ENCODE data around the genes HMG20B and HDGFL2.

DNA sequence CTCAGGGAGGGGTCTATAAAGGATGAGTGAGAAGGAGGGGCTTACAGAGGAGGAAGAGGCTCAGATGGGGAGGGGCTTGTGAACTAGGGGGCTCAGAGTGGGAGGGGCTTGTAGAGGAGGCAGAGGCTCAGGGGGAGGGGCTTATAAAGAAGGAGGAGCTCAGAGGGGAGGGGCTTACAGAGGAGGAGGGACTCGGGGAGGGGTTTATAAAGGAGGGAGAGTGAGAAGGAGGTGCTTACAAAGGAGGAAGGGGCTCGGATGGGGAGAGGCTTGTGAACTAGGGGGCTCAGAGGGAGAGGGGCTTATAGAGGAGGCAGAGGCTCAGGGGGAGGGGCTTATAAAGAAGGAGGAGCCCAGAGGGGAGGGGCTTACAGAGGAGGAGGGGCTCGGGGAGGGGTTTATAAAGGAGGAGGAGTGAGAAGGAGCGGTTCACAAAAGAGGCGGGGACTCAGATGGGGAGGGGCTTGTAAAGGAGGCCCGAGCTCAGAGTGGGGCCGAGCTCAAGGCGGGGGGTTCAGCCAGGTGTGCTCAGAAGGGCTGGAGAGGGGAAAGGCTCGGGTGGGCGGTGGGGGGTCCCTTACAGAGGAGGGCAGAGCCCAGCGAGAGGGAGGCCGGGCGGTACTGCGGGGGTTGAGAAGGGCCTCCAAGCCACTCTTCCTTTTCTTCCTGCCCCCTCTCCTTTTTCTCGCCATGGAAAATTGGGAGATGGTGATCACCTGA, 535 bp downstream of the SMIM24 start:
- RRBS: no CpG with 5 or more reads among the region's 15 CpGs

DNA sequence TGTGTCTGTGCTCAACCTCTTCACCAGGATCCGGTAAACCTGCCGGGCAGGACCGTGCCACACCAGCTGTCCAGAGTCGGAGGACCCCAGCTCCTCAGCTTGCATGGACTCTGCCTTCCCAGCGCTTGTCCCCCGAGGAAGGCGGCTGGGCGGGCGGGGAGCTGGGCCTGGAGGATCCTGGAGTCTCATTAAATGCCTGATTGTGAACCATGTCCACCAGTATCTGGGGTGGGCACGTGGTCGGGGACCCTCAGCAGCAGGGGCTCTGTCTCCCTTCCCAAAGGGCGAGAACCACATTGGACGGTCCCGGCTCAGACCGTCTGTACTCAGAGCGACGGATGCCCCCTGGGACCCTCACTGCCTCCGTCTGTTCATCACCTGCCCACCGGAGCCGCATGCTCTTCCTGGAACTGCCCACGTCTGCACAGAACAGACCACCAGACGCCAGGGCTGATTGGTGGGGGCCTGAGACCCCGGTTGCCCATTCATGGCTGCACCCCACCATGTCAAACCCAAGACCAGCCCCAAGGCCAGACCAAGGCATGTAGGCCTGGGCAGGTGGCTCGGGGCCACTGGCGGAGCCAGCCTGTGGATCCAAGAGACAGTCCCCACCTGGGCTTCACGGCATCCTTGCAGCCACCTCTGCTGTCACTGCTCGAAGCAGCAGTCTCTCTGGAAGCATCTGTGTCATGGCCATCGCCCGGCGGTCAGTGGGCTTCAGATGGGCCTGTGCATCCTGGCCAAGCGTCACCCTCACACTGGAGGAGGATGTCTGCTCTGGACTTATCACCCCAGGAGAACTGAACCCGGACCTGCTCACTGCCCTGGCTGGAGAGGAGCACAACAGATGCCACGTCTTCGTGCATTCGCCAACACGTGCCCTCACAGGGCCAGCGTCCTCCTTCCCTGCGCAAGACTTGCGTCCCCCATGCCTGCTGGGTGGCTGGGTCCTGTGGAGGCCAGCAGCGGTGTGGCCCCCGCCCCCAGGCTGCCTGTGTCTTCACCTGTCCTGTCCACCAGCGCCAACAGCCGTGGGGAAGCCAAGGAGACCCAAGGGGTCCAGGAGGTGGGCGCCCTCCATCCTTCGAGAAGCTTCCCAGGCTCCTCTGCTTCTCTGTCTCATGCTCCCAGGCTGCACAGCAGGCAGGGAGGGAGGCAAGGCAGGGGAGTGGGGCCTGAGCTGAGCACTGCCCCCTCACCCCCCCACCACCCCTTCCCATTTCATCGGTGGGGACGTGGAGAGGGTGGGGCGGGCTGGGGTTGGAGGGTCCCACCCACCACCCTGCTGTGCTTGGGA, 3.7 kb upstream of the TEKTIP1 start:
- RRBS: 80% methylated on average over 13 of the region's 48 CpGs

DNA sequence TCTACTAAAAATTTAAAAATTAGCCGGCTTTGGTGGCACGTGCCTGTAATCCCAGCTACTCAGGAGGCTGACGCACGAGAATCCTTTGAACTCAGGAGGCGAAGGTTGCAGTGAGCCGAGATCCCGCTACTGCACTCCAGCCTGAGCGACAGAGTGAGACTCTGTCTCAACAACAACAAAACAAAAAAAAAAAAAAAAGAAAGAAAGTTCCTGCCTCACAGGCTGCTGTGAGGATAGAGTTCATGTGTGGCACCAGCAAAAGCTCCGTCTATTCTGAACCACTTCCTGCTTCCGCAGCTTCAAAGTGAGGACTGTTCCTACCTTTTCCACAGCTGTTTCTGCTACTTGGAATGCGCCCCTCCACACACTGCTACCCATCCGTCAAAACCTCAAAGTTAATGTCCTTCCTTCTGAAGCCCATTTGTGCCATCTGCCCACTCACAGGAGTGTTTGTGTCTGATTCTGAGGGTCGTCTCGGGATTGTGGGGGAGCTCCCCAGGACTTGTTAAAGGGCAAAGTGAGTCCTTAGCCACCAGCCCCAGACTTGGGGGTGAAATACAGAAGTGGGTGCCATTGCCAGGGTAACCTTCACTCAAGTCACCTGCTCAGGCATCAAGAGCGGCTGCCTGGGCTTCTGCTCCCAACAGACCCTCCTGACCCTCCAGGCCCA, 3.0 kb downstream of the MFSD12 start:
- RRBS: no CpG with 5 or more reads among the region's 15 CpGs

- RRBS: 2% methylated on average over 54 of the region's 105 CpGs
These were observed at the start of gene HMG20B for GRCh38 chr19:3572353-3573450. Gene HMG20B (plus strand): TSS chr19:3572944.

DNA sequence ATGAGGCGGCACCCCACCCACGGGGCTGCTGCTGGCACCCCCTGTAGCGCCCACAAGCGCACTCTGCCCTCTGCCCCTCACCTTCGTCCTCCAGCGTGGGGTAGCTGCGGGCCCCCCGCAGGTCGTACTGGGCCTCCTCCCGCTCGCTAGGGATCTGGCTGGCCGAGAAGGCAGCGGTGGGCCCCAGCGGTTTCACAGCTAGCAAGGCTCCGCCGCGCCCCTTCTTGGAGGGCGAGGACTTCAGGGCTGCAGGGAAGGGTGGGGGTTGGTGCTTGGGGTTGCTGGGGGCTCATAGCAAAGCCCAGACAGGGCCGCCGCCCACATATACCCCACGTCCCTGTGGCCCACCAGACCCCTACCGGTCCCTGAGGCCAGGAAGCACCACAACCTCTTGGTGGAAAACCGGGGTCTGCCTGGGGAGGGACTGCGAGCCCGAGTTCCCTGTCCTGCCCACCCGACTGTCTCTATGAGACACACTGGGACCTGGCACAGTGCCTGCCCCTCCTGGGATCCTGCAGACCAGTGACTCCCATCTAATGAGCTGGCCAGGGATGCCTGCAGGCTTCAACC, 17.5 kb upstream of the CACTIN start:
- RRBS: 91% methylated on average over 3 of the region's 26 CpGs

DNA sequence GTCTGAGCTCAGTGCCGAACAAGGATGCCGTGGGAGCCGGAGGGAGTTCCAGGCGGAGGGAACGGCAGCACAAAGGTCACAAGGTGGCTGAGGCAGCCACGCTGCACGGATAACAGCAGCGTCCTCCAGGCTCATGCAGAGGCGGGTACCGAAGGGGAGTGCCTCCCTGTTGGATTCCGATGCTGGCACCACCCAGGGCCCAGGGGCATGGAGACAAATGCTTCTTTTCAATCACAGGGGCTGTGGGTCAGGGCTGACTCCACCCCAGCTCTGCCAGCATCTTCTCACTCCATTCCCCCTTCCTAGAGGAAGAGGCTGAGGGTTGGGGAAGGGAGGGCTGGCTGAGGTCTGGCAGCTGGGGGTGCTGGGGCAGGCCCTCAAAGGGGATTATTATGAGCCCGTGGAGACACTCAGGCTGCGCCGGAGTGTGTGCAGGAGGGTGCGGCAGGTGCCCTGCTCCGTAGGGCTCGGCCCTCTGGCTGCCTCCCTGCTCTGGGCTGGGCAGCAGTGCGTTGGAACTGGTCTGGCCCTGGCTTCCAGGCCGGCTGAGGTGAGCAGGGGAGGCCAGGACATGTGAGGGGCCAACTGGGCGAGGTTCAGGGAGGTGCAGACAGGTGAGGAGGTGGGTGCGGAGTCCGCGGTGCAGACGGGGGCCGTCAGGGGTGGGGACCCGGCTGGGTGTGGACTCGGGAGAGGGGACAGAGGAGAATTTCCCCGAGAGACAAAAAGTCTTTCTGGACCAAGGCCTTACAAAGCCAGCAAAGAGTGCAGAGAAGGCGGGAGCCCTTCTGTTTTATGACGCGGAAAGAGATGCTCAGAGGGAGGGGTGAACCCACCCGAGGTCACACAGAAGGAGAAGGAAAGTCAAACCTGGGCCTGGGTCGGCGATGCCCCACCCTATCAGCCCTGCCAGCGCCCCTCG, 31.2 kb downstream of the PIP5K1C start:
- RRBS: 94% methylated on average over 2 of the region's 36 CpGs

- RRBS: 75% methylated on average over 7 of the region's 29 CpGs
These were observed 2.3 kb downstream of the PIP5K1C start for GRCh38 chr19:3697950-3698398.

- RRBS: no CpG with 5 or more reads among the region's 7 CpGs
These were observed 3.8 kb downstream of the APBA3 start for GRCh38 chr19:3757633-3758067.

GRCh38 chr19:3828176-3828937, 40.5 kb downstream of the ZFR2 start:
- RRBS: 19% methylated on average over 3 of the region's 22 CpGs

- RRBS: no CpG with 5 or more reads among the region's 6 CpGs
These were observed 5.8 kb upstream of the NMRK2 start for GRCh38 chr19:3927135-3927404.

GRCh38 chr19:4009803-4010624, 2.5 kb downstream of the PIAS4 start:
- RRBS: 16% methylated on average over 6 of the region's 23 CpGs

- RRBS: no CpG with 5 or more reads among the region's 6 CpGs
These were observed 21.4 kb downstream of the ZBTB7A start for GRCh38 chr19:4045297-4045600.

DNA sequence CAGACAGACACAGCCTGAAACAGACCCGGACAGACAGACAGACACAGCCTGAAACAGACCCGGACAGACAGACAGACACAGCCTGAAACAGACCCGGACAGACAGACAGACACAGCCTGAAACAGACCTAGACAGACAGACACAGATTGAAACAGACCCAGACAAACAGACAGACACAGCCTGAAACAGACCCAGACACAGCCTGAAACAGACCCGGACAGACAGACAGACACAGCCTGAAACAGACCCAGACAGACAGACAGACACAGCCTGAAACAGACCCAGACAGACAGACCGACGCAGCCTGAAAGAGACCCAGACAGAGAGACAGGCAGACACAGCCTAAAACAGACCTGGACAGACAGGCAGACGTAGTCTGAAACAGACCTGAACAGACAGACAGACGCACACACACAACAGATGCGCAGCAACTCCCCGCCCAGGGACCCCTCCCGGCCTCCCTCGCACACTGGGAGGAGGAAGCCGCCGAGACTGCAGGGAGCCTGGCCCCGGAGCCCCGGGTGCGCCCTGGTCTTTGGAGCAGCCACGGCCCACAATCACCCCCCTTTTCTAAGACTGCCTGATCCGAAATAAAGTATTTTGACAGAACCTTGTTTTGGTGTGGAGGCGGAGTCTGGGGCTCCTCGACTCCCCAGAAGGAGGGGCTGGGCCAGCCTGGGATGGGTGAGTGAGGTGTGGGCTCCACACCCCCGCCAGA, 9.8 kb downstream of the SIRT6 start:
- RRBS: 13% methylated on average over 6 of the region's 22 CpGs

DNA sequence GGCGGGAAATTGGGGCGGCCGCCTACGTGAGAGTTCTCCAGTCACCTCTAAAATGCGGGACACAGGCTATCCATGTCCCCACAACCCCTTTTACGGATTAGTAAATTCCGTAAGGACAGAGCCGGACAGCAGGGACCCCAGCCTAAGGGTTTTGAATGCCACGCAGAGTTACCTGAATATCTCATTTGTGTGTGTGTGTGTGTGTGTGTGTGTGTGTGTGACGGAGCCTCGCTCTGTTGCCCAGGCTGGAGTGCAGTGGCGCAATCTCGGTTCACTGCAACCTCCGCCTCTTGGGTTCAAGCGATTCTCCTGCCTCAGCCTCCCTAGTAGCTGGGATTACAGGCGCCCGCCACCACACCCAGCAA, 273 bp downstream of the ANKRD24 start:
- RRBS: no CpG with 5 or more reads among the region's 17 CpGs

DNA sequence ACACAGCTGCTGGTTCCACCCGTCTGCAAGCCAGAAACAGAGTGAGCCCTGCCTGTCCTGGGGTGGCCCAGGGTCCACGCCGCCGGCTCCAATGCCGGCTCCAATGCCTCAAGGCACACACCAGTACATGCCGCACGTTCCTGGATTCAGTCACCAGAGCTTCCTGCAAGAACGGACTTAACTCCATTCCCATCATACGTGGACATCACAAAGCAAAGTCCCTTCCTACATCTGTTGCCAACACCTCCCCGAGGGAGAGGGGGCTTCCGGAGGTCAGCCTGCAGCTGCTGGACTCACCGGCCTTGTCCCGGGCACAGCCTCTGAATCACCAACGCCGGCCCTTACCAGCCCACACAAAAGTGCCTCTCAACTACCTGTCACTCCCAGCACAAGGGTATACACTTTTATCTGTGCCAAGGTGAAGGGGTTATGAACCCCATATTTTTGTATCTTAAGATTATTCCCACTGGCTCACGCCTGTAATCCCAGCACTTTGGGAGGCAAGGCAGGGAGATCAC, 8.5 kb downstream of the SH3GL1 start:
- RRBS: no CpG with 5 or more reads among the region's 16 CpGs

GRCh38 chr19:4433094-4433703, 24.4 kb downstream of the UBXN6 start:
- RRBS: 96% methylated on average over 6 of the region's 29 CpGs

DNA sequence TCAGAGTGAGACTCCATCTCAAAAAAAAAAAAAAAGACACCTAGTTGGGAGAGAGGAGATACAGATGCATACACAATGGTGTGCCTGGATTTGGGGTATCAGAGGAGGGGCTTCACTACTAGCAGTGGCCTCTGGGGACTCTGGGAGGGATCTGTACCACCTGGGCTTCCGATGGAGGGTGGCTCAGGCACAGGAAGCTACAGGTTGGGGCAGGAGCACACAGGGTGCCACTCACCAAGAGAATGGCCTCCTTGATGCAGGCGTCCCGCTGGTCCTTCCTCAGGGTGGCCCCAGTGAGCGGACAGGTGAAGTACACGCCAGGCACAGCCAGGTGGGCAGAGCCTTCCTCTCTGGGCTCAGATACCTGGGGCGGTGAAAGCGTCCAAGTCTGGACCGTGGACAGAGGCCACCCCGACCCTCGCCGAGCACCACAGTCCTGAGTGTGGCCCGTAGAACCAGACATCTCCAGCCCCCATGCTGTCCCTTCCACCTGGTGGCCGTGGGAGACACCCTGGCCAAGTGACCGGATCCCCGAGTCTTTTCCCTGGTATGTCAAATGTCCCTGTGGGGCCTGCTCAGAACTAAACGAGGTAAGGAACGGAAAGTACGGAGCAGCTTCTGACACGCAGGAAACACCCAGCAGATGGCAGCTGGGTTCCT, 5.3 kb downstream of the UBXN6 start:
- RRBS: no CpG with 5 or more reads among the region's 19 CpGs

DNA sequence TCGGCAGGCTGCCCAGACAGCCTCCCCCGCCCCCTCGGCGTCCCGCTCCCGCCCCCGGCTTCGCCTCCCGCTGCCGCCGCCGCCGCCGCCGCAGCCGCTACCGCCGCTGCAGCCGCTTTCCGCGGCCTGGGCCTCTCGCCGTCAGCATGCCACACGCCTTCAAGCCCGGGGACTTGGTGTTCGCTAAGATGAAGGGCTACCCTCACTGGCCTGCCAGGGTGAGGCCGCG, at the start of gene HDGFL2:
HDGFL2 (plus strand) TSS at position 93 of the 229 bp plus-strand sequence.
- RRBS: 2% methylated on average over 13 of the region's 28 CpGs

DNA sequence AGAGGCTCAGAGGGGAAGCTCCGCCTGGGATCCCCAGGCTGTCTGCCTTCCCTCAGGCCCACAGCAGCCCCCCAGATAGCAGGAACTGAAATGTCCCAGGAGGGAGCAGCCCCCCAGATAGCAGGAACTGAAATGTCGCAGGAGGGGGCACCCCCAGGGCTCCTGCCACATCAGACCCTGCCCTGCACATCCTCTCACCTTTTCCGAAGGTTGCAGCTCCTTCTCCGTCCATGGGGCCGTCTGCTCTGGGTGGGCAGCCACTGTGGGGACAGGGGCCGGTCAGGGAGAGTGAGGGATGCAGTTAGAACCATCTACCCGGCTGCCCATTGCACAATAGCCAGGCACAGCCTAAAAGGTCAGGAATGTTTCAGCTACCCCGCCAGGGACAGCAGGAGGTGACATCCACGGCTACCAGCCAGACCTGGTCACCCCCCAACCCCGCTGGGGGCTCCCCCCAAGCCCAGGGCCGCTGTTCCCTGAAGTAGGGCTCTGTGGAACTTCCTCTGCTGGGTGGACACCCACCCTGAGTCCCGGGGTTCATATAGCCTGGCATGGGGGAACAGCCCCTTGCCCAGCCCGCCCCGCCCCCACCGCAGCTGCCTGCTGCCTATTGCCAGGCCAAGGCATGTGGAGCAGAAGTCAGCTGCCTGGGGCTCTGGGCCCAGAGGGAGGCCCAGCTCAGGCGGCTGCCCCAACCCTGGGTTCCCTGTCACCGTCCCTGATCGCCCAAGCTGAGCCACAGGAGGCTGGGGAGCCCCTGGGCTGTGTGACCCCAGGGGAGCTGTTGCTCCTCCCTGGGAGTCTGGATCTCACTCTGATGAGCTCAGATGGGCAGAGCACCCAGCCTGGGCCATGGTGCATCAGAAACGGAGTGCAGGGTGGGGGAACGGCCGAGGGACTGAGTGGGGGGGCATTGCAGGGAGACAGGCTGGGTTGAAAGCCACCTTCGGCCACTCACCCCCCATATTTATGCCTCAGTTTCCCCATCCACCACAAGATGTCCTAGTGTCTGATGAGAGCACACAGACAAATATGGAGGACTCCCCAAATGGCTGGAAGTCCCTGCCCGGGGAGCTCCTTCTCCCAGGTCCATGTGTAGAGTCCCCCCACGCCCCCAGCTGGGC, 1.5 kb downstream of the PLIN4 start:
- RRBS: no CpG with 5 or more reads among the region's 24 CpGs

DNA sequence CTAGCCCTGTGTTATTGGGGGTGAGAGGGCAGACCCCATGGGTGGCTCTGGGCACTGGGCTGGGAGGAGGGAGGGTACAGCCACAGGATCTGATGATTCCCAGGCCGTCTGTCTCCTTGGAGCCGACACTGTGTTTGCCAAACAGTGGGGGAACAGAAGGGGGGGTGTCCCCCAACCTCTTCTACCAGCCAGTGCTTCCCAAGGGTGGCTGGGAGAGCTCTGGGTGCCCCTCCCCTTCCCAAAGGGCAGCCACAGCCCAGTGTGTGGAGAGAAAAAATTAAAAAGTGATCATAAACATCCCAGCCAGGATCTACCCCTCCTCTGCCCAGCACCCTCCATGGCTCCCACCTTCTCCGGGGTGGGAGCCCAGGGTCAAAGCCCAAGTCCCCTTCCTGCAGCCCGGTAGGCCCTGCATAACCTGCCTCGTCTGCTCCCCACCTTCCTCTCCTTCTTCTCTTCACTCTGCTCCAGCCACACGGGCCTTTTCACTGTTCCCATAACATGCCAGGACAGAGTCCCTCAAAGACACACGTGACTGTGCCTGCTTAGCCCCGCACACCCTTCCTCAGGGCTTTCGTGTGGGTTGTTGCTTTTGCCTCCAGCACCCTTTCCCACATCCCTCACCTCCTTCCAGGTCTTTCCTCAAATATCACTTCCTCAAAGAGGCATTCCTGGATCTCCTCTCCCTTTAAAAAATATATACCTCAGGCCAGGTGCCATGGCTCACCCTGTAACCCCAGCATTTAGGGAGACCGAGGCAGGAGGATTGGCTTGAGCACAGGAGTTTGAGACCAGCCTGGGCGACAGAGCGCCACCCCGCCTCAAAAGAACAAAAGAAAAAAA, 1.5 kb upstream of the PLIN4 start:
- RRBS: 68% methylated on average over 2 of the region's 13 CpGs